Bronchial epithelial cell (primary cell): ENCODE measurements around a stretch of chr12.

GRCh38 chr12:56631786-56632028 lies 1.6 kb upstream of the BAZ2A start:
- RRBS, 2 experiments: no CpG with 5 or more reads among the region's 1 CpG

- RRBS, 2 experiments: no CpG with 5 or more reads among the region's 2 CpGs
Observed at GRCh38 chr12:56660965-56661279, 15.1 kb upstream of the ATP5F1B start.

DNA sequence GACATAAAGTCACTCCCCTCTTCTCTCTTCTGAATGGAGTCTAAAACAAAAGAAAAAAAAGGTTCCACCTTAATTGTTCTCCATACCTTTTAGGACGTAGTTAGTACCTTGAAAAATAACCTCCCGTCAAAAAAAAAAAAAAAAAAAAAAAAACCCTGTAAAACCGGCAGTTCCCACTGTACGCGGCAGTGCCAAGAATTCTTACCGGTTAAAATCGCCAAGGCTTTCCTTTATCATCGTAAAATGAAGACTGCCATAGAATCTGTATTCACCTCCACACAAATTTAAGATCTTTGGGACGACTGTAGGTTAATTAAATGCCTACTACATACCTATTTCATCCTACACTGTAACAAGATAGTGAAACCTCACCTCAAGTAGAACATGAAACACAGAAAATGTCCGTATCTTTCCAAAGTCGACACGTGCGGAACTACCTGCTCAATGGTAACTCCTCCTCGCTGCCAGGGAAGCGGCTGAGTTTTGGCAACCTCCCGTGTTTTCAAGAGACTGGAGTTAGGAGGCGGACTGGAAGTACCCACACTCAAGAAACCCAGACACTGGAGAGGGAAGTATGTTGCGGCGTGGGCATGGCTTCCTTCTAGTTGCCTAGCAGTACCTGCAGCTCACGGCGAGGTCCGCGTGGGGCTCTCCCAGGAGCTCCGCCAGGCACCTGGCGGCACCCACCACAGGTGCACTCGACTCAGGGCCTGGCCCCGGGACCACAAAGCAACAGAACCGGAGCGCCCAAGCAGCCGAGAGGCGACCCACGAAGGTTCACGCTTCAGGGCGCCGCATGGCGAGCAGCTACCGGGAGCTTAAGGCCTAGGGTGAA lies 989 bp downstream of the PTGES3 start:
- RRBS, 2 experiments: under 1 to 3% methylated on average over 13 of the region's 37 CpGs

DNA sequence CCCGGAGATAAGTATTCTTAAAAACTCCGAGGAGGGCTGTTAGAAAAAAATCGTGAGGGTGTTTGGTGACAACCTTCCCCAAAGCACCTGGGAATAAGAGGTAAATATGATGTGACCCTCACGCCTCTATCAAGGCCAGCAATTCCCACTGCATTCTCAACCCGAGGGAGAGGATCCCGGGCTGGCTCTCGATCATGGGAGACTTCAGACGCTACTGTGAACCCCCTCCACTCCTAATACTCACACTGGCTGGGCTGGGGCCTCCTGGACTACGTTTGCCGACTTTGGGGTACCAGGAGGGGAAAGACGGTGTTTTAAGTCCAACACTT lies 553 bp downstream of the NACA start:
- RRBS, 2 experiments: 0% methylated on average over 1 of the region's 11 CpGs; no CpG with 5 or more reads in 1 of the 2 experiments

DNA sequence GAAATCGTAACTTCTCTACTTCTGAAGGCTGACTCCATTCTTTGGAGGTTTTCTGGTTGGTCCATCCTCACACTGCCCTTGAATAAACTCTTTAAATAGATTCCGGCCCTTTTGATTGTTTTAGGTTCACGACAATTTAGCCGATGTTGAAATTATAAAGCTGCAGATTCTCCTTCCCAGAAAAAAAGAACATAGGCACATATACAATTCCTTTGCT lies 855 bp upstream of the NACA start:
- RRBS, 2 experiments: no CpG with 5 or more reads among the region's 4 CpGs

- RRBS, 2 experiments: no CpG with 5 or more reads among the region's 7 CpGs
Observed at GRCh38 chr12:56803747-56804045, 40.6 kb downstream of the HSD17B6 start.

GRCh38 chr12:57079475-57079684 lies 789 bp upstream of the NEMP1 start:
- RRBS, 2 experiments: no CpG with 5 or more reads among the region's 1 CpG

- RRBS, 2 experiments: no CpG with 5 or more reads among the region's 14 CpGs
Observed at GRCh38 chr12:57085664-57086537, 3.0 kb upstream of the NAB2 start.

DNA sequence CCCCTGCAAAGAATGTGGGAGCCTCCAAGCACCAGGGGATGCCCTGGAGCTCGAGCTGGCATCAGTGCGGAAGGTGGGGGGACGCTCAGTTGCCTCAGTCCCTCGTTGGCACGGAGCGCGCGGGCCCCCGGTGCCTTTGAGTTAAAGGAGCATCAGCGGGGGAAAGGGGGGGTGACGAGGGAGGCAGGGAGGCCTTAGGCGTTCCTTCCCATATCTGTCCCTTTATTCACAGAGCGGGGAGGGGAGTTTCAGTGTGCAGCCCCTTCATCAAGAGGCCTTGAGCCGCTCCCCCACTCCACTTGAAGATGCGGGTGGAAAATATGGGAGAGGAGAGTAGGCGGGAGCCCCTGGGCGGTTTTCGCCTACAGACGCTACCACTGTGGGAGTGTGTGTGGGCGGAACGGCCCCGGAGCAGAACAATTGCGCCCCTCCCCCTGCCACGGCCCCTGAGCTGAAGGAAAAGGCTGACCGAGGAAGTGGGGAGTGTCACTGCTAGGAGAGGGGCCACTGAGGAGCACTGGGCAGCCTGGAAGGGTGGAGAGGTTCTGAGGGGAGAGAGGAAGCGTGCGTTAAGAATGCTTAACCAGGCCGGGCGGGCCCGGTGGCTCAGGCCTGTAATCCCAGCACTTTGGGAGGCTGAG lies 820 bp downstream of the NAB2 start:
- RRBS, 2 experiments: no CpG with 5 or more reads among the region's 30 CpGs

GRCh38 chr12:57109968-57111097 lies 829 bp downstream of the STAT6 start:
- RRBS, 2 experiments: no CpG with 5 or more reads among the region's 31 CpGs

DNA sequence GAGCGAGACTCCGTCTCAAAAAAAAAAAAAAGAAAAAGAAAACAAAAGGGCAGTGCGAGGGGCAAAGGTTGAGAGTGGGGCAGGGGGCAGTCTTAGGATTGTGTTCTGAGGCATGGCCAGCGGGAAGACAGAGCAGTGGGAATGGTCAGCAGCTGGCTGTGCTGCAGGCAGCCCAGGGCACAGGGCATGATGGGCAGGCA lies 9.2 kb upstream of the NXPH4 start:
- RRBS, 2 experiments: no CpG with 5 or more reads among the region's 4 CpGs

DNA sequence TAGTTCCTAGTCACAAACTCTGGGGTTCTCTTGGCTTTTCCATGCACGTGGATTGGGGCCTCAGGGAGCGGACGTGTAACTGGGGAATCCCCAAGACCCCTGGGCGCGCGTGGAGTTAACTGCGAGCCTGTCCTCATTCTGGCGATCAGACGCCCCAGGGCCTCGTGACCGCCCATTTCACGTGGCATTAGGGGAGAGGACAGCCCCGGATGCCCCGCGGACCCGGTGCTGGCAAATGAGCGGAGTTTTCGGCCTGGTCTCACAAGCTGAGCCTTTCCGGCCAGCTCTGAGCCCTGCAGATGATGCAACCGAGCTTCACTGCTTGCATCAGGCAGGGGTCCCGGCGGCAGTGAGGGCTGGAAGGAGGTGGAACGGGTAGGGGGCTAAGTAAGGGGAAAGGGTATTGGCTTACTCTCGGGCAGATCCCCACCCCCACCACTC lies 379 bp downstream of the SHMT2 start:
- RRBS, 2 experiments: 1 to 4% methylated on average over 6 of the region's 24 CpGs

GRCh38 chr12:57230311-57231150 lies 1.0 kb downstream of the SHMT2 start:
- RRBS, 2 experiments: no CpG with 5 or more reads among the region's 11 CpGs

GRCh38 chr12:57248780-57249659 lies 2.0 kb downstream of the STAC3 start:
- RRBS, 2 experiments: no CpG with 5 or more reads among the region's 7 CpGs

GRCh38 chr12:57259209-57260092 lies 8.5 kb upstream of the STAC3 start:
- RRBS, 2 experiments: no CpG with 5 or more reads among the region's 8 CpGs

DNA sequence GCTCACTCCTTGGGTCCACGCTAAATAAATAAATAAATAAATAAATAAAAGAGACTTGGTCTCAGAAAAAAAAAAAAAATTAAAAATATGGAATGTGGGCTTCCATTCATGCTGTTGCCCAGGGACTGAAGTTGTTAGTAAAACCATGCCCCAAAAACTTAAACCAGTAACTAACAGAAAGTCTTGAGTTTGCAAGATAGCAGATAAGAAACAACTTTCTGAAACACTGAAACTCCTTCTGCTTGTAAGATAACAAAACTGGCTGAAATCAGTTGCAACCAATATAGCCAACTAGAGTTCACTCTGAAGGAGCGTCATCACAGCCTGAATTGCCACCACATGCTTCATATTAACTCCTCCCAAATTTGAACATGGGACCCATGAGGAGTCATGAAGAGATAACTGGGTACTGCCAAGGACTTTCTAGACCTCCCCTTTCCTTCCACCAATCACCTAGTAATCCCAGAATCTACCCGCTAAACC lies 53.7 kb downstream of the R3HDM2 start:
- RRBS, 2 experiments: no CpG with 5 or more reads among the region's 3 CpGs

DNA sequence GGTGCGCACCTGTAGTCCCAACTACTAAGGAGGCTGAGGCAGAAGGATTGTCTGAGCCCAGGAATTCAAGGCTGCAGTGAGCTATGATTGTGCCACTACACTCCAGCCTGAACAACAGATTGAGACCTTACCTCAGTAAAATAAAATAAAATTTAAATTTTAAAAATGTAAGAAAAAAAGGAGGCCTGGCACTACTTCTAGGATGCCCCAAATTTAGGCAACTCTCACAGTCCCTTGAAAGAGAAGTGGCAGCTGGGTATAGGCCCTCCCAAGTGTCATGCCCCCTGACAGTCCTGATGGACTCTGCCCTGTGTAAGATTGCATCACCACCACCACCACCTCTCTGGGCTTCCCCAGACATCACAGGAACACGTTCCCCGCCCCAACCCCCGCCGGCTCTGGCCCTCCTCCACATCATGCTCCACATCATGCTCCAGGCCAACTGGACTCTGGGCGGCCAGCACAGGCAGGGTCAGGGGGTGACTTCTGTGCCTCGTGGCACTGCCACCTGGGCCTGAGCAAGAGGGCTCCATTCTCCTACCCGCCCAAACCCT lies 747 bp upstream of the INHBE start:
- RRBS, 2 experiments: no CpG with 5 or more reads among the region's 8 CpGs

- RRBS, 2 experiments: no CpG with 5 or more reads among the region's 1 CpG
Observed at GRCh38 chr12:57470989-57471443, 8.7 kb downstream of the ARHGAP9 start.

DNA sequence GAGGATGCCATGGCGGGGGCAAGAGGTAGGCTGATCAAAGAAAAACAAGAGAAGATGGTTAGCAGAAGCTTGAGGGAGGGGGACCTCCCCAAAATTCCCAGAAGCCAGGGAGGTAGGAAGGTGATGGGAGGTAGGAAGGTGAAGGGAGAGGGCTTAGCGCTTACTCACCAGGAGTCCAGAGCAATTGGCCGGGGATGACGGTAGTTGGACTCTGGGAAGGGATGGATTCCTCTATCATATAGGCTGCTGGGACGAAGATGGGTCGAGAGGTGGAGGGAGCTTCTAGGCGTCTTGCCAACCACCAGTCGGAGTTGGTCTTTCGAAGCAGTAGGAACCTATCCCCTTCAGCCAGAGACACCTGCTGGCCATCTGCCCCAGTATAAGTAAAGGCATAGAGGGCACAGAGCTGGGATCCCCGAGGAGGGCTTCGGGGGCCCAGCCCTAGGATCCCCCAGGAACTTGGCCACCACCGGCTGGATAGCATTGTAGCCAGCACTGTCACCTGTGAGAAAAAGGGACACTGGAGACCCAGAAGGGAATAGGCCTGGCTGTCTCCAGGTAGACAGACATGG lies 657 bp downstream of the ARHGAP9 start:
- RRBS, 2 experiments: no CpG with 5 or more reads among the region's 12 CpGs

- RRBS, 2 experiments: no CpG with 5 or more reads among the region's 3 CpGs
Observed at GRCh38 chr12:57519043-57519568, 1.2 kb downstream of the DDIT3 start.